ENCODE results near the gene LILRA4.

- PRO-cap, result no peak
- RAMPAGE, long total RNA, 3 experiments, result no peak in any of the 3 experiments
These were observed 6.3 kb upstream of the ZNF614 start for GRCh38 chr19:52034238-52035157.

DNA sequence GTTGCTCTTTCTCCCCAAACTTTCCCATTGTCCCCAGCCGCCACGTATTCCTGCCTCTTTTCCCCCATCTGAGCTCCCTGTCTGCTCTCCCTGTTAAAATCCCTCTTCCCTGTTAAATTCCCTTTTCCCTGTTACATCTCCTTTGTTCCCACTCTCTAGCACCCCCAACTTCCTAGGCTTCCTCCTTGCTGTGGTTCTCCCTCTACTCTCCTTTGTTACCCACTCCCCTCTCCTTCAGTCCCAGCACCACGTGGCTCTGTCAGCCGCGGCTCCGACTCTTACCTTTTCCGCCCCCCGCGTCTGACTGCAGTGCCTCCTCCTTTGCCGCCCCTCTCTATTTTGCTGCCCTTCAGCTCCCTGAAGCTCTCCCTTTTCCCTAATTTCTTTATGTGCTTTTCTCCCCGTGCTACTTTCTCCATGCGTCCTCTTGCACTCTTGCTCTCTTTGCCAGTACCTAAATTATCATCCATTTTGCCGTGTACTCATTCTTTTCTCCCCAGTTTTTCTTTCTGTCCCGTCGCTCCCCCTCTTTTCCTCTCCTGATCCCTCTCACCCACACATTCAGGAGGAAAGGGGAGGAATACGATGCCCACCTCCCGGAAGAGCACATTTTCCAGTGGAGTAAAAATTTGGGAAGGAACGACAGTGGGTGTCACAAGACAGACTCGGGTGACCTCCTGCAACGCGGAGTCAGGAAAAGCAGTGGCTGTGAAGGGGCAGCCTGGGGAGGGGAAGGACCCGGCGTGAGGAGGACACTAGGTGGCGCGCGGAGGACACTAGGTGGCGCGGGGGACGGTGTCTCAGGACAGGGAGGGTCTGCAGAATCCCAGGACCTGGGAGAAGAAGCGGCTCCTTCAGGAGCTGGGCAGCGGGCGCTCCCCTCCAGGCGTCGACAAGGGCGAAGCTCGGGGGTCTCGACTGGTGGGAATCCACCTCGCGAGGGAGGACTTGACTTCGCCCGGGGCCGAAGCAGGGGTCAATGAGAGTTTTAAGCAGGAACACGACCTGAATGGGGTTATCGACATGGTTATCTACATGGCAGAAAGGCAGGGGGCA, 788 bp downstream of the ZNF616 start:
- PRO-cap, result bidirectional peak, plus-strand start at position 702 of the sequence, minus-strand start at position 708 of the sequence
- RAMPAGE, long total RNA, 3 experiments, result no peak in any of the 3 experiments

DNA sequence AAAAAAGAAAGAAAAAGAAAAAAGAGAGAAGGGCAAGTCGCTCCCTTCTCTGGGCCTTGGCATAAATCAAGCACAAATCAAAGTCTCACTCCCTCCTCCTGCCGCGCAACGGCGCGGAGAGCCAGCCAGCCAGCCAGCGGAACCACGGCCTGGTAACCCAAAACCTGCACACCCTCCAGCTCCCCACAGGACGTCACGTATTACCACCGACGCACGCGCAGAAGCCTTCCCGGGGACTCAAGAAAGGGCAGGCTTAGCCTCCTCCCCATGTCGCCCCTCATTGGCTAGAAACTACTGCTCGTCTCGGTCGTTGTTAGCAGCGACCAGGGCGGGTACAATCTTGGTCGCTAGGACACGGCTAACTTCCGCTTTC, 400 bp upstream of the PPP2R1A start:
- PRO-cap, result bidirectional peak, plus-strand start outside the sequence, minus-strand start at position 166 of the sequence
- RAMPAGE, long total RNA, 3 experiments, result no peak in any of the 3 experiments

DNA sequence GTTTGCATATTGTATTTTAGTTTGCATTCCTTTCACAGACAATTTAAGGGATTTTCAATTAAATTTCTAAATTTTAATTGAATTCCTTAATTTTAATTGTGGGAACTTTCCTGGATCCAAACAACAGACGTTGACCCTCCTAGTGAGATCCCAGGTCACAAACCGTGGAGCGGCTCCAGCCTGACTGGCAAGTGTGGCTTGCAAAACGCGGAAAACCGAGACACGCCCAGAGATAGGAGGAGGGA, 217 bp upstream of the ZNF766 start:
- PRO-cap, result bidirectional peak, plus-strand start outside the sequence, minus-strand start at position 186 of the sequence
- RAMPAGE, long total RNA, 3 experiments, result no peak in any of the 3 experiments

DNA sequence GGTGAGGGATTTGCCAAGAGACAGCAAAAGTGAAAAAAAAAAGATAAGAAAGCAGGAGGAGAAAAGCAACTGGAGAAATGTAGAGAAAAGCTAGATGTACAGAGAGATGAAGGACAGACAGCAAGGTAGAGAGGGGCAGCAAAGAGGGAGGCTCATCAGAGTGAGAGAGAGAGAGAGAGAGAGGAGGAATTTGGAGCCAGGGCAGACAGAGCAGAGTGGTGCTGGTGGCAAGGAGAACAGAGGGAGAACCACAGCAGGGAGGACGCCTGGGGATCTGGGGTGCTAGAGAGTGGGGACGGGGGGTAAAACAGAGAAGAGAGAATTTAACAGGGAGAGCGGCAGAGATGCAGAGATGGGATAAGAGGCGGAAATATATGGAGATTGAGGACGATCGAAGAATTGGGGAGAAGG, 990 bp downstream of the ZNF701 start:
- PRO-cap, result no peak
- RAMPAGE, long total RNA, 3 experiments, result no peak in any of the 3 experiments

DNA sequence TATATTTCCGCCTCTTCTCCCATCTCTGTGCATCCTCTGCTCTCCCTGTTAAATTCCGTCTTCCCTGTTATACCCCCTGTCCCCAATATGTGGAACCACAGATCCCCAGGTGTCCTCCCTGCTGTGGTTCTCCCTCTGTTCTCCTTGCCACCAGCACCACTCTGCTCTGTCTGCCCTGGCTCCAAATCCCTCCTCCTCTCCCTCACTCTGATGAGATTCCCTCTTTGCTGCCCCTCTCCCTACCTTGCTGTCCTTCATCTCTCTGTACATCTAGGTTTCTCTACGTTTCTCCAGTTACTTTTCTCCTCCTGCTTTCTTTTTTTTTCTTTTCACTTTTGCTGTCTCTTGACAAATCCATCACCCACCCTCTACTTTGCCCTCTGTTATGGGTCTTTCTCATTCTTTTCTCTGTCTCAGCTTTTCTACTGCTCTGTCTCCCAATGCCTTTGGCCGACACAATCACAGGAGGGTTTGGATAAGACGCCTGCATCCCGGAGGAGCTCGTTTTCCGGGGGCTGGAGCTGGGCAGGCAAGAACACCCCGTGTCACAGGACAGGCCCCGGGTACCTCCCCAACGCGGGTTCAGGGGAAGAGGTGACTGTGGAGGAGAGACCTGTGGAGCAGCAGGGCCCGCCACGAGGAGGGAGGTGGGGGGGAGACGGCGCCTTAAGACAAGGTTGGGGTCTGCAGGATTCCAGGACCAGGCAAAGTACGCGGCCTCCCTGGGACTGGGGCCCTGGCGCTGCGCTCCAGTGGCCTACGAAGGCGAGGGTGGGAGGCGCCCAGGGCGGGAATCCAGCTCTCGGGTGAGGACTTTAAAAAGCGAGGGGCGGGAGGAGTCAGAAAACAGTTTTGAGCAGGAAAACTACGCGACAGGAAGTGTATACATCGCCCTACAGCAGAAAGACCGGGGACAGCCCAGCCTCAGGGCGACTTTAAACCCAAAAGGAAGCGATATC, 52.8 kb downstream of the ENSG00000269825 start:
- PRO-cap, result no peak
- RAMPAGE, long total RNA, 3 experiments, result start-site peak on the minus strand in 1 of 3 experiments, centred at position 443 of the sequence, 11 reads per replicate

GRCh38 chr19:52645001-52645319, 45.3 kb downstream of the ENSG00000269825 start:
- PRO-cap, result no peak
- RAMPAGE, long total RNA, 3 experiments, result start-site peak on the minus strand in 1 of 3 experiments, at chr19:52645071-52645099 at its widest, 19 reads per replicate

DNA sequence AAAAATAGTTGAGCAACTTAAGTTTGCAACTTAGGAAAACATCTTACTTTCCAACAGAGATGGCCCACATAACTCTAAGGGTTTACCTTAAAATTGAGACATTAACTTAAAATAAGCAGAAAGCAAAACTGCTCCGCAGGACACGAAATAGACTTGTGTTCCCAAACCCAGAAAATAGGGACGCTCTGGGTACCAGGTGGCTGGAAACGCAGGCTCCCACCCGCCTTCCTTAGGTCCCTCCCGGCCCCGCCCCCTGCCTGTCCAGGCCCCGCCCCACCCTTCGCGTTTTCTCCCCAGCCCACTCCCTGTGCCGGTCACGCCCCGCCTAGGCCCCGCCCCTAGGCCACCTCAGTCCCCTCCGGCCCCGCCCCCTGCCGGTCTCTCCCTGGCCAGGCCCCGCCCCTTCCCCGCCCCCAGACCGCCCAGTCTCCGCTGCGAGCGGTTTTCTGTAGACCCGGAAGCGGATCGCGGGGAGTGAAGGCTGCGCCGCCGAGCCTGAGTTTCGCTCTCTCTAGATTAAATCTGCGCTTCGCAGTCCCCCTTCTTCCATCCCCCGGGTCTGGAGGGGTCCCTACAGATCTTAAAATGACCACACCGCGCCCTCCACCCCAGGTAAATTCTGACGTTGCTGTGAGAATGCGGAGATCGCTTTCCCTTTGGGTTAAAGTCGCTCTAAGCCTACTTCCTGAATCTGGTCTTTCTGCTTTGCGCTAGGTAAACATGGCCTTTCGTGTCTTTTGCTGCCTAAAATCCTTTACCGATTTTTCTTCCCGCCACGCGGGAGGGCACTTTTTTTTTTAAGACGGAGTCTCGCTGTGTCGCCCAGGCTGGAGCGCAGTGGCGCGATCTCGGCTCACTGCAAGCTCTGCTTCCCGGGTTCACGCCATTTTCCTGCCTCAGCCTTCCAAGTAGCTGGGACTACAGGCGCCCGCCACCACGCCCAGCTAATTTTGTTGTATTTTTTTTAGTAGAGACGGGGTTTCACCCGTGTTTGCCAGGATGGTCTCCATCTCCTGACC, 3.8 kb upstream of the ZNF665 start:
- PRO-cap, result bidirectional peak, plus-strand start at position 451 of the sequence, minus-strand start at position 231 of the sequence
- RAMPAGE, long total RNA, 3 experiments, result start-site peak on the plus strand in 3 of 3 experiments, centred at positions 467 to 470 of the sequence, 31 to 57 reads per replicate

- PRO-cap, result no peak
- RAMPAGE, long total RNA, 3 experiments, result no peak in any of the 3 experiments
These were observed 1.4 kb downstream of the ZNF765 start for GRCh38 chr19:53396346-53396721.

DNA sequence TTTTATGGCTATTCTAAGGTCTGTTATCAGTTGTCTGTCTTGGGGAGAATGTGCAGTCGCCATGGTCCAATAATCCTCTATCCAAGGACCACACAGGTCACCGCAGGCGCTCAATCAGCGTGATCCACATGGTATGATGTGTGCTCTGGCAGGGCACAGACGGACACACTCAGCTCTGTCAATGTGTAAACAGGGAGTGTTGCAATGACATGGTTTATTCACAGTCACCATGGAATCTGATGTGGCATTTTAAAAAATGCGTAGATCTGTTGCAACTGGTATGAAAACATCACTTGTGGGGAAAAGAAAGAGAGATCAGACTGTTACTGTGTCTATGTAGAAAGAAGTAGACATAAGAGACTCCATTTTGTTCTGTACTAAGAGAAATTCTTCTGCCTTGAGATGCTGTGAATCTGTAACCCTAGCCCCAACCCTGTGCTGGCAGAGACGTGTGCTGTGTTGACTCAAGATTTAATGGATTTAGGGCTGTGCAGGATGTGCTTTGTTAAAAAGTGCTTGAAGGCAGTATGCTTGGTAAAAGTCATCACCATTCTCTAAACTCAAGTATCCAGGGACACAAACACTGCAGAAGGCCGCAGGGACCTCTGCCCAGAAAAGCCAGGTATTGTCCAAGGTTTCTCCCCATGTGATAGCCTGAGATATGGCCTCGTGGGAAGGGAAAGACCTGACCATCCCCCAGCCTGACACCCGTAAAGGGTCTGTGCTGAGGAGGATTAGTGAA, 30.0 kb downstream of the ZNF813 start:
- PRO-cap, result no peak
- RAMPAGE, long total RNA, 3 experiments, result no peak in any of the 3 experiments

DNA sequence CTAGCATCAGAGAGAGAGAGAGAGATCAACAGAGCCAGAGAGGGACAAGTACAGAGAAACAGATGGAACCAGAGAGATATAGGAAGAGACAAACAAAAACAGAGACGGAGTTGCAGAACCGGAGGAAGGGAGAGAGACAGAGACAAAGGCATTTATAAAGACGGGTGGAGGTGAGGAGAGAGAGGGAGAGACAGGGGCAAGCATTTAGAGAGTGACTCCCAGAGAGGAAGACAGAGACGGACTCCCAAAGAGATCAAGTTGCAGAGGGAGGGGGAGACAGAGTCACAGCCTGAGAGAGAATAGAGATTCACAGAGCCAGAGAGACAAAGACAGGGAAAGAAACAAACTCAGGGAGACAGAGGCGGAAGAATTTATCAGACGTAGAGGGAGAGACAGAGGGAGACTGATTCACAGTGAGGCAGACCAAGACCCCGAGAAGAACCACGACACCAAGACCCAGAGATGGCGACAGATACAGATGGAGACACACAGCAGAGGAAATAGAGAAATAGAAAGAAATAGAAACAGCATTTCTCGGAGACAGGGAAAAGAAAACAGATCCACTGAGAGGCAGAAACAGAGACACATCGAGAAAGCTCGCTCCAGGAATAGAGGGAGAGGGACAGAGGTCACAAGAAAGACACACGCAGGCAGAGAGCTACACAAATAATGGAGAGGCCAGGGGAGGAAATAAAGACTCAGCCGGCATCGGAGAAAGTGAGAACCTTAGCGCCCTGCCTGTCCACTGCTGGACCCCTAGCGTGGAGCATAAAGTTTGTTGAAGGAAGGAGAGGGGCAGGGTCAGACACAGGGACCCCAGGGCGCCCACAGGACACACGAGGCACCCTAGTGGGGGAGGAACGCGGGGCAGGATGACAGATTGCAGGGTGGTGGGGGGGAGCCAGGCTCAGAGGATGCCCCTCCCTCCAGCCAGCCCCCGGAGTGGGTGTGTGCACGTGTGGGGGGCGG, 589 bp upstream of the PRKCG start:
- PRO-cap, result no peak
- RAMPAGE, long total RNA, 3 experiments, result no peak in any of the 3 experiments

DNA sequence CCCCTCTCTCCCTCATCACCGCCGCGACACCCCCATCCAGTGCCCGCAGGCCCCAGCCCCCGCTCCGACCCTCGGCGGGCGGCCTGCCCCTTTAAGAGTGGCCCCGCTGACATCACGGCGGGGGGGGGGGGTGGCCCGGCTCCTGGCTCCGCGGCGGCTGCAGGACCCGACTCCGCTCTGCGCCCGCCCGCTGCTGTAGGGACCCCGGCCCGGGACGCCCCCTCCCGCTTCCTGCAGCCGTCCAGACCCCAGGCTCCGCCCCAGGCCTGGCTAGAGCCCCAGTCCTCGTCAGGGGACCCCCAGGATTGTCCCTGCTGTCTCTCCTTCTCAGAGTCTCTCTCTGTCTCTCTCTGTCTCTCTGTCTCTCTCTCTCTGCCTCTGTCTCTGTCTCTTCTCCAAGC, 603 bp upstream of the CACNG7 start:
- PRO-cap, result no peak
- RAMPAGE, long total RNA, 3 experiments, result no peak in any of the 3 experiments

GRCh38 chr19:53981928-53982603, 9.4 kb upstream of the CACNG6 start:
- PRO-cap, result no peak
- RAMPAGE, long total RNA, 3 experiments, result no peak in any of the 3 experiments

DNA sequence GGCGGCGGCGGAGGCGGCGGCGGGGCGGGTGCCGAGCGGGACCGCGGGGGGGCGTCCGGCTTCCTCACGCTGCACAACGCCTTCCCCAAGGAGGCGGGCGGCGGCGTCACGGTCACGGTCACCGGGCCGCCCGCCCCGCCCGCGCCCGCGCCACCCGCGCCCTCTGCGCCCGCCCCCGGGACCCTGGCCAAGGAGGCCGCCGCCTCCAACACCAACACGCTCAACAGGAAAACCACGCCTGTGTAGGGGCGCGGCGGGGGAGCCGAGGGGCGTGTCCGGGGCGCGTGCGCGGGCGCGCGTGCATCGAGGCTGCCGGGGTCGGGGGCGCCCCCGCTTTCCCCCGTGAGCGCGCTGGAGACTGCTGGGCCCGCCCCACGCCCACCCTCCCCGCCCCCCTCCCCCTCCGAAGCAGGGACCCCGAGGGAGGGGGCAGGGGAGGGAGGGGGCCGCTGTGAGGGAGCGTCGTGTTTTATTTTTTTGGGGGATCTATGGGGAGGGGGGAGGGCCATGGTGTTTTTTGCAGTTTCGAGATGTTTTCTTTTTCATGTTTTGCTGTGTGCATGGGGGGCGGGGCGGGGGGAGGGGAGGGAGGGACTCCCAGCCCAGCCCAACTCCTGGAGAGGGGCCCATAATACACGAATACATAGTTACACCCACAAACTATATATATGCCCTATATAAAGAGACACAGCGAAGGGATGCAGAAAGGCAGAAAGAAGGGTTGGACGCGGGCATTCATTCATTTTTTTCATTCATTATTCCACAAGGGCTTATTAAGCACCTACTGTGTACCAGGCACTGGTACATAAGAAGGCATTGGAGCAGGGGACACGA, 8.6 kb upstream of the CACNG6 start:
- PRO-cap, result unidirectional peak, minus-strand start at position 87 of the sequence; unidirectional peak, minus-strand start at position 185 of the sequence
- RAMPAGE, long total RNA, 3 experiments, result no peak in any of the 3 experiments

GRCh38 chr19:54081380-54081653, 152 bp upstream of the TARM1 start:
- PRO-cap, result no peak
- RAMPAGE, long total RNA, 3 experiments, result no peak in any of the 3 experiments

DNA sequence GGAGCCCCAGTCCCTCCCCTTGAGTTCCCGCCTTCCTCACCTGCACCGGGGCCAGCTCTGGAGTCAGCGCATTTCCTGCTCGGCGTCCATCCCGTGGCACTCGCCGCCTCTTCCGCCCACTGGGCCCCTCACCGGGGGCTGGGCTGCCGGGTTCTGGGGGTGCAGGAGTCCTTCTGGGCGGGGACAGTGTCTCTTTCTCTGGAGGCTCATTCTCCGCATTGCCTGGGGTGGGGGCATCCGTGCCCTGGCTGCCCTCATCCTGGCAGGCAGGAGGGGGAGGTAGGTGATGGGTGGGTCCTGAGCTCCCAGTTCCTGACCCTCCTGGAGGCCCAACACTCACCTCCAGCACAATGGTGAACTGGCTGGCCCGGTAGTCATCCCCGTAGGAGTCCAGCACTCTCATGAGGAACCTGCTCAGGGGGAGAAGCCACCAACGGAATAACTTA, 5.4 kb downstream of the NDUFA3 start:
- PRO-cap, result no peak
- RAMPAGE, long total RNA, 3 experiments, result no peak in any of the 3 experiments

- PRO-cap, result unidirectional peak, minus-strand start at chr19:54164735
- RAMPAGE, long total RNA, 3 experiments, result no peak in any of the 3 experiments
These were observed 5.1 kb upstream of the LENG1 start for GRCh38 chr19:54164439-54165162.

DNA sequence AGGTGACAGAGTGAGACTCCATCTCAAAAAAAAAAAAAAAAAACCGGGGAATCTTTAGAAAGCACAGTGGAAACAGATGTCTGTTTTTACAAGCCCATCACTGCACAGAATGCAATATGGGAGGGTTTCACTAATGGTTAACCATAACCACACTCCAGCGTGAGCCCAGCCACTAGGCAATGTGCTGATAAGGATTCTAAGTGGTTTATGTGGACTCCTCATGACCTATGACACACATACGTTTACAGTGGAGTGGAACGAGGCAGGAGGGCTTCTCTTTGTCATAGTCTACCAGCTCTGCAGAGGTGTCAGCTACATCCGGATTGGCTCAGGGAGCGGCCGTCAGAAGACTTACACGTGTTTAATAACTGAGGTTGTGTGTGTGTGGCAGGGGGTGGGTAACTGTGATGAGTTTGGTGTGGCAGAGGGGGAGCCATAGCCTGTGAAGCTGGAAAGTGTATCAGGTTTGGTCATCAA, 10.1 kb downstream of the RPS9 start:
- PRO-cap, result no peak
- RAMPAGE, long total RNA, 3 experiments, result no peak in any of the 3 experiments

- PRO-cap, result no peak
- RAMPAGE, long total RNA, 3 experiments, result no peak in any of the 3 experiments
These were observed at the start of gene LILRA4 for GRCh38 chr19:54338855-54339440. TSS of gene LILRA4 (minus strand) at chr19:54339162.

DNA sequence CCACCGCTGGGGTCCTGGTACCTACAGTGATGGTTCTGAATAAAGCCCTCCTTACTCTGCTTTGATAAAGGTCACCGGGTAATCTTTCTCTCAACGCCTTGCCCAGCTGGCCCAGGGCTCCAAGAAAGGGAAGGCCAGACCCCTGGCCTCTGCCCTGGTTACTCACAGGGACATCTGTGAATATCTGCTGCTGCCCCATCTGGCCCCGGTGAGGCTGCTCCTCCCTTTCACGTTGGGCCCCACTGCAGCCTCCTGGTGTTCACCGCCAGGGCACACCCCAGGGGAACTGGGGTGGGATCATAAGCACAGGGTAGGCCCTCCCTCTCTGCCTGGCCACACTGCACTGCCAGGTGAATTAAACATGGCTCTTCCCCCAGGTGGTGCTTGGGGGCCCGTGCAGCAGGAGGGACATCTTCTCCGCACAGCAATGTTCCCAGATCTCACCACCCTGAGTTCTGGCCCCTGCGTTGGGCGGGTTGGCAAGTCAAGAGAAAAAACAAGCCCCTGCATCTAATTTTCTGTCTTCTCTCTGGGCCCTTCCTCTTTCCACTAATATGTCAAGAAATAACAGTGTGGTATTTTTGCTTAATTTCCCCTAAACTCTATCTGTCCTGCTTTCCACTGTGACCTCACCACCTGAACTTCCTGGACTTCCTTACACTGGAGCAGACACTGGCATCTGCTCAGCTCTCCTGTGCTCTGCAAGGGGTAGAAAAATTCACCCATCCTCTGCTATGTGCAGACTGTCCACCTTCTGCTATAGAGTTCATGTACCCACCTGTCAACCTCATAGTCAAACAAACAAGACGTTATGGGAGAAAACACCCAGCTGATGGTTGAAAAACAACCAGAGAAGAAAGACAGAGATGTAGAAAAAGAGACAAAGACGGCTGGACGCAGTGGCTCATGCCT, 12.5 kb downstream of the LAIR1 start:
- PRO-cap, result no peak
- RAMPAGE, long total RNA, 3 experiments, result no peak in any of the 3 experiments